Cardiac ventricle fibroblast (primary cell): Measurements from ENCODE around the genes LNPK and HOXD13.

DNA sequence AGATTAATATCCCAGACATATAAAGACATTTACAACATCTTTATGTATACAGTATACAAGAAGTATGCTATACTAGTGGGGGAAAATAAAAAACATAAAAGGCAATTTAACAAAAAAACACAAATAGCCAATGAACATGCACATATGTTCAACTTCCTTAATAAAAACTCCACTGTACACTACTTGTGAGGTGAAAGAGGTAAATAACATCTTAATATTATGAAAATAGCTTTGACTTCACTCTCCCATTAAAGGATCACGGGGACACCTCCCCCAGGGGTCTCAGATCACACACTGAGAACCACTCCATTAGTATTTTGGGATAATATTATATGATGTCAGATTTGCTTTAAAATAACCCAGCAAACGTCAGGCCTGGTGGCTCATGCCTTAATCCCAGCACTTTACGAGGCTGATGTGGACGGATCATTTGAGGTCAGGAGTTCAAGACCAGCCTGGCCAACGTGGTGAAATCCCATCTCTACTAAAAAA, 19.6 kb downstream of the SP3 start:
- RAMPAGE, long total RNA, result no peak

- RAMPAGE, long total RNA, result no peak
These were observed 3.1 kb downstream of the SP3 start for GRCh38 chr2:173961973-173962493.

GRCh38 chr2:173991285-173991879, 26.2 kb upstream of the SP3 start:
- RAMPAGE, long total RNA, result no peak

GRCh38 chr2:174039654-174040128, 74.5 kb upstream of the SP3 start:
- RAMPAGE, long total RNA, result no peak

GRCh38 chr2:174229323-174229819, 19.0 kb downstream of the OLA1 start:
- RAMPAGE, long total RNA, result no peak

- RAMPAGE, long total RNA, result no peak
These were observed 24.0 kb upstream of the SP9 start for GRCh38 chr2:174310633-174311284.

DNA sequence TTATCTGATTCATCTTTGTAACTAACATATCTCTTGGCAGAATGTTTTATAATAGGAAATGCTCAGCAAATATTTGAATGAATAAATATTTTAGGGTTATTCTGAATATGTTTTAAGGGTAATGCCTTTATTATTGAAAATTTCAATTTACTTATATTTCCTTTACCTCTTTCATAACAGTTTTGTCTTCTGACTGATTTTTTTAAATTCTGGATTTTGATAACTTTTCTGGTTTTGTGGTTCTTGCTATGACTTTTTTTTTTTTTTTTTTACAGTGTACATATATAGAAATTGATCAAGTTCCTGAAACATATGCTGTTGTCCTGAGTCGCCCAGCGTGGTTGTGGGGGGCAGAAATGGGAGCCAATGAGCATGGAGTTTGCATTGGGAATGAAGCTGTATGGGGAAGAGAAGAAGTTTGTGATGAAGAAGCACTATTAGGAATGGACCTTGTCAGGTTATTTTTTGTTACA, 4.2 kb downstream of the SCRN3 start:
- RAMPAGE, long total RNA, result no peak

- RAMPAGE, long total RNA, result no peak
These were observed 8.7 kb upstream of the WIPF1 start for GRCh38 chr2:174606257-174606712.

- RAMPAGE, long total RNA, result no peak
These were observed 30.0 kb upstream of the WIPF1 start for GRCh38 chr2:174627353-174628180.

DNA sequence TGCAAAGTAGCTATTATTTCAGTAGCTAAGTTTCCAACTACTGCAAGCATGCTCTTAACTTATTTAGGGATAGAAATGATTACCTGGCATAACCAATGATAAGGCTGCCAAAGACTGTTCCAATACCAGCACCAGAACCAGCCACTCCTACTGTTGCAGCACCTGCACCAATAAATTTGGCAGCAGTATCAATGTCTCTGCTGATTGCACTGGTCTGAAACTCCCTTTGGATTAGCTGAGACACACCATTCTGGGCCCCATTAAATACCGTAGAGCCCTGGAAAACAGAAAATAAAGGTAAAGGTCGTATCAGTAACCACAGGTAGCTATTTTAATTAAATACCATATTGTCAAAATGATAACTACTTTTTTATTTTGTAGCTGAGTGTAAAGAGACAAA, 2.5 kb downstream of the ATP5MC3 start:
- RAMPAGE, long total RNA, result no peak

GRCh38 chr2:175593681-175594796, 408.0 kb downstream of the LNPK start:
- RAMPAGE, long total RNA, result no peak

DNA sequence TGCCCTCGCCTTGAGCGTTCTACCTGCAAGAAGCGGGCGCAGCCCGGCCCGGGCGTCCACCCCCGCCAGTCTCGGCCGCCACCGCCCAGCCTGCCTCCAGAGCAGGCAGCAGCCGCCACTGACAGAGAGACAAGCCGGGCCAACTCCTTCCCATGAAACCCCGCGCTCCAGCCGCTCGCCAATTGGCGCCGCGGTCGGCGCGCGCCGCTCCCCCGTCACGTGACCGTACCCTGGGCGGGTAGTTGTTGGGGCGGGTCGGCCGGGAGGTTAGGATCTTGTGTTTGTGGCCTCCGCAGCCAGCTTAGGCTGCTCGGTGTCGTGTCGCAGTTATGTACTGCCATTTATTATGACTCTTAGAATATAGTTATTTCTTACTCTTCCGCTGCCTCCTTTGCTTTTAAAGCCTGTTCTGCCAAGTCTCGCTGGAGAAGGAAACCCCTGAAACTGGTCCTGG, at the start of gene LNPK:
Gene LNPK (minus strand): TSS at position 131 of the 454 bp plus-strand sequence.
- RAMPAGE, long total RNA, result no peak

- RAMPAGE, long total RNA, result no peak
These were observed 496 bp downstream of the EVX2 start for GRCh38 chr2:176083240-176083692.

GRCh38 chr2:176092566-176093614, at the start of gene HOXD13:
Gene HOXD13, plus strand, starts transcription at chr2:176092721.
- RAMPAGE, long total RNA, result no peak

- RAMPAGE, long total RNA, result no peak
These were observed 642 bp downstream of the HOXD8 start for GRCh38 chr2:176129828-176130865.

GRCh38 chr2:176145949-176146450, 5.3 kb upstream of the HOXD4 start:
- RAMPAGE, long total RNA, result no peak

GRCh38 chr2:176174319-176174880, 14.1 kb upstream of the HOXD1 start:
- RAMPAGE, long total RNA, result no peak

DNA sequence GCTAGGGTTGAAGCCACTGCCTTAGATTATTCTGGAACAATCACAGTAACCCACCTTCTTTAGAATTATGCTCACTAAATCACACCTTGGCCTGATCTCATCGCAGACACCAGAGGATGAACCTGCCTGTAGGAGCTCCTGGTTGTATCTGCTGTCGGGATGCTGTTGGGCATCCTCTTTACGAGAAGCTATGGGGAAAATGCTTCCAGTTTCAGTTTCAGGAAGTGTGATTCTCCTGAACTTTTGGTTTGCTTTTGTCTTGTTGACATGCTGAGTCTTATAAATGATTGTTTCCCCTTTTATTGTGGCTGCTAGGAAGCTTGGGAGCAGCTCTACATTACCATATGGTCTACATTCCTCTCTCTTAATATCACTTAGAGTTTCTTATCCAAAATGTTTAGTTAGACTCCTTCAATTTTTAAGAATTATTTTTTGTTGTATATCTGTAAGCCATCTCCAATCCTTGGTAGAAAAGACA, 227.5 kb downstream of the MTX2 start:
- RAMPAGE, long total RNA, result no peak

GRCh38 chr2:177211293-177212517, 889 bp upstream of the HNRNPA3 start:
- RAMPAGE, long total RNA, result no peak

GRCh38 chr2:177229302-177230222, 17.0 kb downstream of the HNRNPA3 start:
- RAMPAGE, long total RNA, result no peak